RPMI7951 (cell line): ENCODE results near the gene PITX2.

- RAMPAGE, long total RNA, result no peak
Measured at GRCh38 chr4:108072021-108072886, 82.6 kb downstream of the HADH start.

- RAMPAGE, long total RNA, result no peak
Measured at GRCh38 chr4:108171830-108172870, 3.4 kb upstream of the LEF1 start.

- RAMPAGE, long total RNA, result no peak
Measured at GRCh38 chr4:109548618-109549186, 11.3 kb upstream of the MCUB start.

GRCh38 chr4:109648157-109648936 lies 54.9 kb downstream of the CASP6 start:
- RAMPAGE, long total RNA, result no peak

DNA sequence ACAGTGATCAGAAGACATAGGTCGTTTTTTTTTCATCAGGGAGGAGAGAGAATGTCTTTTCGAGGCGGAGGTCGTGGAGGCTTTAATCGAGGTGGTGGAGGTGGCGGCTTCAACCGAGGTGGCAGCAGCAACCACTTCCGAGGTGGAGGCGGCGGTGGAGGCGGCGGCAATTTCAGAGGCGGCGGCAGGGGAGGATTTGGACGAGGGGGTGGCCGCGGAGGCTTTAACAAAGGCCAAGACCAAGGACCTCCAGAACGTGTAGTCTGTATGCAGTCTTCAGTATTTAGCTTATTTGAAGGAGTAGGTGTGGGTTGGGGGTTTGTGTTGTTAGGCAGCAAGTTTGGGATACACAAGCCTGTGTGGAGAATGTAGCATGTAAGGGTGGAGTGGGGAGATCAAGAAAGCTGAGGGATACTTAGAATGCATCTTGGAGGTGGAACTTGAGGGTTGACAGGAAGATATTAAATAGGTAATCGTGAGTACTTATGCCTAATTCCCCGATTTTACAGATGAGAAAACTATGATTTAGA lies 617 bp downstream of the GAR1 start:
- RAMPAGE, long total RNA, result no peak

DNA sequence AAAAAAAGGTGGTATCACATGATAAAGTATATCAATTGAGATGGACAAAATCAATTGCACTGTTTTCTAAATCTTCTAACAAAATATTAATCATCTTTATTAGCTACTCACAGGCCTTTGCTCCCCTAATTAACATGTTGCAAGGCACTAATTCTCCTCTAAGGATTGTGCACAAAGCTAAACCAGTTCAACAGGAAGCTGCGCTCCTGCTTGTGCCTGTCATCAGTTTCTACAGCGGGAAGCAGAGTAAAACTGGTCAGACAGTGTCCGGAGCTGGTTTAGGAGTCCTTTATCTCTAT lies 79.2 kb downstream of the ELOVL6 start:
- RAMPAGE, long total RNA, result no peak

GRCh38 chr4:110484631-110485192 lies 8.8 kb downstream of the ENPEP start:
- RAMPAGE, long total RNA, result no peak

DNA sequence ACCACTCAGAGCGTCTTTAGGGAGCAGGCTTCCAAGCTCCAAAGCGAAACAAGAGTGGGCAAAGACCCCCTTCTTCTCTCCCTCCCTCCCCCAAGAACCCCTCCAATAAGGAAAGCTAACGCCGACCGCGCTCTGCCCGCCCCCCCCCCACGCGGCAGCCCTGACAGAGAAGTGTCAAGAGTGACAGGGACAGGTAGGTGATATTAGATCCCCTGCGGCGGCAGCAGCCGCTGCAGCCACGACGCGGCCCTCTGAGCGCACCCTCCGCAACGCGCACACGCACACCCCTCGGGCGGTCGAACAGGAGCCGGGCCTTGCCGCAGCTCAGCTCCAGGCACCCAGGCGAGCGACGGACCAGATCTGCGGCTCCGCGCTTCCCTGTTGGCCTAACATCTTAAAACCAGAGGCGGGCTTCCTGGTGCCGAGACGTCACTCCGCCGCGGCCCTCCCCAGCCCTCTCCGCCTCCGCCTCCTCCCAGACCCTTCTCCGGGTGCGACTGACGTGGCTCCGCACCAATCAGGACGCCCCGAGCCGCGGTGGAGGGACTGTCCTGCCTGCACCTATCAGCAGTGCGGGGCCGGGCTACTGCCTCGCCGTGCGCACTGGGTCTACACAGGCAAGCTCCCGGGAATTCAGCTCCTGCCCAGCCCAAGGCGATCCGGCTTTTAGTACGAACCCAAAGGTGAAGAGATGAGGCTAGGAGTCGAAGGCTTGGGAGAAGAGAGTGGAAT lies at the start of gene PITX2:
PITX2 (minus strand) TSS at position 370 of the 732 bp plus-strand sequence.
- RAMPAGE, long total RNA, result no peak

DNA sequence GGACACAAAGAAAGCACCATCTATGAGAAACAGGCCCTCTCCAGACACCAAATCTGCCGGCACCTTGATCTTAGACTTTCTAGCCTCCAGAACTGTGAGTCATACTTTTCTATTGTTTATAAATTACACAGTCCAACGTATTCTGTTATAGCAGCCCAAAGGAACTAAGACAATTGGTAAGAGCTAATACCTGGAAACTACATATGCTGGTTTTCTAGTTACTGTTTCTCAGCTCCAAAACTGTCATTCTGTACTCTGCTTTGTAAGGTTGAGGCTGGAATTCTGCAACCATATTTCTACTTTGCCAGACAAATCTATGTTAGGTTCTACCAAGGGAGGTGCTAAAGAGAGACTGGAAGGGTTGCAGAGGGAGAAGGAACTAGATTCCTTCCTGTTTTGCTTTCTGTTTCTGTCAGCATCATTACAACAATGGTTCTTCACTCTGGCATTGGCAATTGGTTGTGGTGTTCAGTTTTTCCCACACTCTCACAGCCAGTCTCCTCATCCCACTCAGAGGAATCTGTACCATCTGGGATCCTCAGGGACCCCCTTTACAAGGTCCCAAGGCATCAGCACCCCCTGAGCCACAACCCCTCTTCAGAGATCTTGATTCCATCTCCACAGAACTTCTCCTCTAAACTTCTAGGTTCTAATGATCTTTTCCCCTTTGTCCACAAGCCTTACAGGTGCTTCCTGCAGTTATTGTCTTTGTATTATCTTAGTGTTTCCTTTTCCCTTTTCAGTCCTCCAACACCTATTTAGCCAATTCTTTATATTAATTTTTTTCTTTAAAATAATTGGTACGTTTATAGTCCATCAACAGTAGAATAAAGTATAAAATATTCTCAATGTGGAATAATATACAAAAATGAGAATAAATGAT lies 35.5 kb upstream of the FAM241A start:
- RAMPAGE, long total RNA, result no peak

DNA sequence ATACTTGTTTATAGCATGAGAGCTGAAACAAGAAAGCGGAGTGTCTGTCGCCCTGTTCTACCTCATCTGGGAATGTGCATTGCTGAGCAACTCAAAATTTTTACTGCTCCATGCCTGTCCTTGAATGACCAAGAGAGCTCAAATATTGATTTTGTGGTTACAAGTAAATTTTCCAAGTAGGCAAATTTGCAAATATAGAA lies 25.5 kb downstream of the AP1AR start:
- RAMPAGE, long total RNA, result no peak

- RAMPAGE, long total RNA, result no peak
Measured at GRCh38 chr4:112279514-112279938, 6.2 kb downstream of the TIFA start.

GRCh38 chr4:112379109-112379700 lies 82.0 kb downstream of the ALPK1 start:
- RAMPAGE, long total RNA, result no peak

DNA sequence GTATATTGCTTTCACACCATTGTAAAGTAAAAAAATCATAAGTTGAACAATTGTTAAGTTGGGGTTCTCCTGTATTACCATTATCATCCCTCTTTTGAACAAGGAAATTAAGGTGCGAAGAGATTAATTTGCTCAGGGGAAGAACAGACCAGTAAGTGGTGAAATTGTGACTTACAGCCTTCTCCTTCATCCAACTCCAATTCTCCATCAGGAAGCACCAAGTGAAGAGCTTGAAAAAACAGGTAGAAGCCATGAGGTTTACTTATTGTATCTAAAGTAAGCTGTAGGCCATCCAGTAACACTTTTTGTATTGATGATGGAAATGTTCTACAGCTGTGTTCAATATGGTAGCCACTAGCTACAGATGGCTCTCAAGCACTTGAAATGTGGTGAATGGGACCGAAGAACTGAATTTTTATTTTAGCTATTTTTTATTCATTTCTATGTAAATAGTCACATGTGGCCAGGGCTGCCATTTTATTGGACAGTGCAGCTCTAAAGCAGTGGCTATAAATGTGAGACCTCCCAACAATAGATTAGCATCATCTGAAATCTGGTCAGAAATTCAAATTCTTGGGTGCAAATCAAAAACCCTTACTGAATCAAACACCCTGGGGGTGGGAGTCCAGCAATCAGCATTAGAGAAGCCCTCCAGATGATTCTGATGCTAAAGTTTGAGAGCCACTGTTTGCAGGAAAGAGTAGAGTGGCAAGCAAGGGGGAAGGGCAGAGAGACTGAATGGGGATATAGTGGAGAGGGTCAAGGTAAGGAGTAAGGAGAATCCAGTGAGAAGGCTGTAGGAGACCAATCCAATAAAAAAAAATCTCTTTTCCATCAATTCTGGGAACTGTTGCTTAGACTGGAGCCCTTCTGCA lies 87.1 kb downstream of the ALPK1 start:
- RAMPAGE, long total RNA, result no peak

DNA sequence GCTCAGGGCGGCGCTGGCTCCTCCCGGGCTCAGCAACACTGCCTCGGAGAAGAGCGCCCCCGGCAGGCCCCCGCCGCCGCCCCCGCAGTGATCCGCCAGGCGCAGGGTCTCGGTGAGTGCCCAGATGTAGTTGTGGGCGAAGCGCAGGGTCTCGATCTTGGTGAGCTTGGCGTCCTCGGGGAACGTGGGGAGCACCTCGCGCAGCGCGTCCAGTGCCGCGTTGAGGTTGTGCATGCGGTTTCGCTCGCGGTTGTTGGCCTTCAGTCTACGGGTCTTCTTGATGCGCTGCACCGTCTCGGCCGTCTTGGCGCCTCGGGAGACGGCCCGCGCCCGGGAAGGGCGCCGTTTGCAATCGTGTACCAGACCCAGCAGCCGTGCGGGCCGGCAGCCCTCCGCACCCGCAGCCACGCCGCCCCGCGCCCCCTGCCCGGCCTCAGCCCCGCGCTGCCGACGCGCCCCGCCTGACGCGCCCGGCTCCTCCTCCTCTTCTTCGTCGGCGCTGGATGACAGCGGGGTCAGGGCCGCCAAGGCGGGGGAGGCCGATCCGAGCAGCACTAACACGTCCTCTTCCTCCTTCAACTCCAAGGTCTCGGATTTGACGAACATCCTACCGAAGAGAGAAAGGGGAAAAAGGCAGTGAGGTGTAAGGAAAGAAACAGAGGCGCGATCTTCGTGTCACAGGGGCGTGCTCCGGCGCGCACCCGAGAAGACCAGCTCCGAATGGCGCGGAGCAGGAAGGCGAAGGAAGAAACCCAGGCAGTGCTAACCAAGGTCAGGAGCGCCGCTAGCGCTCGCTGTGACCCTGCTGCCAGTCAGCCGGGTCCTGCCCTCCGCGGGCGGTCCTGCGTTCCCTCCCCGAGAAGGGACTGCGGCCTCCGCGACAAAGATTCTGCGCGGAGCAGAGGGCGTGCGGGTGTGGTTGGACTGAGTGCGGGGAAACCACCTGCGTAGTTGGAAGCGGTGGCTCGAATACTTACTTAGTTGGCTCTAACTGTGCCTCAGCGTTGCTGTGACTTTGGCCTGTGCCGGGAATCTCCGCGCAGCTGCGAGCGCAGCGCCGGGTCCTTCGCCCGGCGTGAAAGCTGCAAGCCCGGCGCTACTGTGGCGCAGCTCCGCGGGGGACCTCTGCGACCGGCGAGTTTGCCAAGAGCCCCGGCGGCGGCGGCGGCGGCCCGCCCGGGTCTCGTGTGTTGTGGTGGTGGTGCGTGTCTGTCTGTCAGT lies 700 bp downstream of the NEUROG2 start:
- RAMPAGE, long total RNA, result no peak

DNA sequence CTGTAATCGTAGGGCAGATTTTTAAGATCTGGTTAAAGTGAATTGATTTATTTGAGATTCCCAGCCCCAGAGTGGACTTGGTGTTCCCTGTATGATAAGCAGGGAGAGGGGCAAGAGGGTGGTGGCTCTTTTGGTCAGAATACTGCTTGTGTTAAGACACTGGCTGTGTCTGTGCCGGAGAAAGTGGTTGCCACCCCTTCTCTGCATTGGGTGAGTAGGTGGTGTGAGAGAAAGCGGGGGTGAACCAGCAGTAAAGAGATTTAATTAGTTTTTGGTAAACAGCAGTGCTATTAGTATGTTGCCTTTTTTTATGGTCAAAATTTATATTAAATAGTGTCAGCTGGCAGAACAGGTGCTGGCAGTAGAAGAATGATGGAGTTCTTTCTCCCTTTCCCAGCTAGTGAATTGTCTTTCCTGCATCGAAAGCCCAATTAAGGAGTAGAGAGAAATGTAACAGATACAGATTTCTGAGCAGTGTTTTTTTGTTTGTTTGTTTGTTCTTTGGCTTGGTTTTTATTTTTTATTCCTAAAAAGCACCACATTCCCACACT lies 181.6 kb downstream of the LARP7 start:
- RAMPAGE, long total RNA, result no peak

- RAMPAGE, long total RNA, result no peak
Measured at GRCh38 chr4:112980923-112981233, 68.6 kb upstream of the ANK2 start.

- RAMPAGE, long total RNA, result no peak
Measured at GRCh38 chr4:113141817-113142535, 92.5 kb downstream of the ANK2 start.

DNA sequence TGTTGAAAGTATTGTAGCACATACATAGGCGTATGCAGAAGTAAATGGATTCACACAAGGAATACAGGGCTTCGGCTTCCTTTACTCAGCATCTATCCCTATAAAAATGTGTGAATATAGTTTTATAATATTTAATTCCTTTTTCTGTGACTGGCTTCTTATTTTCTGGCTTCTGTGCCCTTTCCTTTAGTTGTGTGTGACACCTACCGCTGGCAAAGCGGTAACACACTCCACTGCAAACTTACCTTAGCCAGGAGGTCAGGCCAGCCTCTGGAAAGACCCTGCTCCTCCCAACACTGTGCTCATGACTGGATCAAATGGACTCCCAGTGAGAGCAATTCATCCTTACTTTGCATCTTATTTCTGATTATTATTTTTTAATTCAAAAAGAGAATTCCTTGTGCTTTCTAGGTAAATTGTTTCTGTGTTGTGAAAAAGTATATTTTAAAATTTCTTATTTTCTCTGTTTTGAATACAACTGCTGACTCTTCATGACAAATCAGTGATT lies 244.3 kb downstream of the ANK2 start:
- RAMPAGE, long total RNA, result no peak

DNA sequence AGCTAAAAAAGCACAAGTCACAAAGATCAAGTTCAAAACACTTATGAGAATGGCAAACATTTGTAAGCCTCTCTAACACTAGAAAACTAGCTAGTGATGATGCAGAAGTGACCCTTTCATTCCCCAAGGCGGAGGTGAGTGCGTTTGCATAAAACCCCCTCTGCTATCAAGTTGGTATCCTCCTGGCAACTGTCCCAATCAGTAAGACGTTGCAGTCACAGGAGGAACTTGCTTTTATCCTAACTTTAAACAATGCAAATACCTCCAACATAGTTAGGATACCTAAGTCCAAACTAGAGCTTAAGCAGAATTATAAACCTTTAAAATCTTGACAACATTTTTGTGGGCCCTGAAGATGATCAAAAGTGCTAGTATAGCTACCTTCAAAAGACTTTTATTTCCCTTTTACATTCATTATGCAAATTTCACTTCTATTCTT lies 308.3 kb downstream of the CAMK2D start:
- RAMPAGE, long total RNA, result no peak

DNA sequence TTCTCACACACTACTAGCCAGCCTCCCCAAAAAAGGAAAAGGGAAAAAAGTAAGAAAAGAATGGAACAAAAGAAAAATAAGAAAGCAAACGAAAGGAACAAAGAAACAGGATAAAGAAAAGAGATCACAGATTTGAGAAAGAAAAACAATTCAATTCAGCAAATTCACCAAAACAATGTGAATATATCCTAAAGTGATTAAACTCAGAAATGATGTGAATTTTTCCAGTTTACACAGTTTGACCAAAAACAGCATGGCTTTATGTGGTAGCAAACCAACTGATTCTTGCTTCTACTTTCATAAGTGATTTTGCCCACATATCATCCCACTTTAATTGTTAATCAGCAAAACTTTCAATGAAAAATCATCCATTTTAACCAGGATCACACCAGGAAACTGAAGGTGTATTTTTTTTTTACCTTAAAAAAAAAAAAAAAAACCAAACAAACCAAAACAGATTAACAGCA lies 307.8 kb downstream of the CAMK2D start:
- RAMPAGE, long total RNA, result no peak